ENCODE measurements around the gene RNF187.

- PRO-cap: no peak
Measured at GRCh38 chr1:227730720-227731934, 4.0 kb downstream of the JMJD4 start.

DNA sequence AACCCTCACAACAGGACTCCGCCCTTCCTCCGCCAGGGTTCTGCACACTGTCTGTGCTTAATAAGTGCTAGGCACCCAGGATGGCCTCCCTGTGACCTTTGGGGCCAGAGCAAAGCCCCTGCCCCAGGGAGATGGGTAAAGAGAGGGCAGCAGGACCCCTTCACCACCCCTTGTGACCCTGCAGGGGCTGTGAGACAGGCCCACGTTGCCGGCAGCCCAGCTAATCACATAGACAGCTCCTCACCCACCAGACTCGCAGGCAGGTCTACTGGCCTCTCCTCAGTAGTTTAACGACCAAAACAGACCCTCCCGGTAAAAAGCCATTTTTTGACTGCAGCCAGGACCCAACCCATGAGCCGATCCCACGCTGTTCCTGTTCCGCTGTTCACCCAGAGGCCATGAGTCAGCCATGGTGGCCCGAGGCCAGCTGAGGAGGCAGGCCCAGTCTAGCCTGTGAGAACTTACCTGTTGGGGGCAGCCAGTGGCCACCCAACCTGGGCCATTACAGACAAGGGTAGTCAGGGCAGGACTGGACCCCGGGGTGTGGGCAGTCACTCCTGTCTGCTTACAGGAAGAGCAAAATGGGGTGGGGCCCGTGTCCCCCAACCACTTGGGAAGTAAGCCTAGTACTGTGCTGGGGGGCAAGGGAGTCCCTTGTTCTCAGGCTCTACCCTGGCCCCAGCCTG lies 62.1 kb downstream of the WNT9A start:
- PRO-cap: no peak

GRCh38 chr1:227892494-227893095 lies 55.1 kb downstream of the WNT9A start:
- PRO-cap: no peak

GRCh38 chr1:227945404-227946120 lies 2.2 kb downstream of the WNT9A start:
- PRO-cap: no peak

- PRO-cap: no peak
Measured at GRCh38 chr1:228090385-228091180, 8.1 kb downstream of the ARF1 start.

DNA sequence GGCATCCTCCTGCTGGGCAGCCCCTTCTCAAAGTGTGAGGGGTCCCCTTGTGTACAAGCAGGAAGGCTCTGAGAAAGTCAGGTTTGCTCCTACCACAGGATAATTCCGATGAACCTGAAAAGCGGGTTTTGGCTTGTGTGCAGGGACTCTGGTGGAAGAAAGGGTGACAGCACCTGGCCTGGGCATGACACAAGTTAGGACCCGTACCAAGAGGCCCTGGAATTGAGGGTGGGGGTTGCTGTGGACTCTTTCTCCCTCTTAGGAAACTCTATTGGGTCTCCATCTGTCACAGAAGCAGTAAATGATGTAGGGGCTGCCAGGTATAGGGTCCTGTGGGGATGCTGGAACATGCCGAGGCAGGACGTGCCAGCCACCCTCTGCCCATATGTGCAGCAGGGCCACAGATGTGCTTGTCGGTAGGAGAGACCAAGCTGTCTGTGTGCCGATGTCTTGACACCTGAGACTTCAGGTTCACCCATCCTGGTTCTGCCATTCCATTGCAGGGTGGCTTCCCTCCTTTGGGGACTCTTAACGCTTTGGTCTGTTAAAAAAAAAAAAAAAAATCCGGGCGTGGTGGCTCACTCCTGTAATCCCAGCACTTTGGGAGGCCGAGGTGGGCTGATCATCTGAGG lies 9.9 kb downstream of the C1orf35 start:
- PRO-cap: no peak

DNA sequence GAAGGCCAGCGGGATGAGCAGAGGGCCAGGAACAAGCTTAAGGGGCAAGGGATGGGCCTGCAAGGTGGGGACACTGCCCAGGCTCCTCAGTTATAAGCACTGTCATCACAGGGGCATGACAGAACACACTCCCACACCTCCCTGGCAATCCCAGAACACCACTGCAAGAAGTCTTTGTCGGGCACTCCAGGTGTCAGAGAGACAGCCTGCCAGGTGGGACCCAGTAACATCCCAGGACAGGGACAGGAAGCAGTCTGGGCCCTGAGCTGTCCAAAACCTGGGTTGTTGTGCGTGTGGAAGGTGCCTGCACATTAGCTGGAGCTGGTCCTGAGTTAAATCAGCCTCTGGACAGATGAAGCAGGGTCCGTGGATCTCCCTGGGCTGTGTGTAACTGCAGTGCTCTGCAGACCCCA lies 2.7 kb upstream of the C1orf35 start:
- PRO-cap: no peak

GRCh38 chr1:228130900-228131495 lies 9.1 kb upstream of the GUK1 start:
- PRO-cap: no peak

DNA sequence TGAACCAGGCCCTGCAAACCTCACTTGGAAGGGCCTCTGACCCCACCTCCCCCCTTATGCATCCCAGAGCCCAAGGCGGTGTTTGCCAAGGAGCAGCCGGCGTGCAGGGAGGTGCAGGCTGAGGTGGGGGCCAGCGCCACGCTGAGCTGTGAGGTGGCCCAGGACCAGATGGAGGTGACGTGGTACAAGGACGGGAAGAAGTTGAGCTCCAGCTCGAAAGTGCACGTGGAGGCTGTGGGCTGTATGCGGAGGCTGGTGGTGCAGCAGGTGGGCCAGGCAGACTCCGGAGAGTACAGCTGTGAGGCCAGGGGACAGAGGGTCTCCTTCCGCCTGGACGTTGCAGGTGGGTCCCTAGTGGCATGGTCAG lies 11.4 kb downstream of the OBSCN start:
- PRO-cap: no peak

- PRO-cap: no peak
Measured at GRCh38 chr1:228303592-228304083, 95.8 kb downstream of the OBSCN start.

DNA sequence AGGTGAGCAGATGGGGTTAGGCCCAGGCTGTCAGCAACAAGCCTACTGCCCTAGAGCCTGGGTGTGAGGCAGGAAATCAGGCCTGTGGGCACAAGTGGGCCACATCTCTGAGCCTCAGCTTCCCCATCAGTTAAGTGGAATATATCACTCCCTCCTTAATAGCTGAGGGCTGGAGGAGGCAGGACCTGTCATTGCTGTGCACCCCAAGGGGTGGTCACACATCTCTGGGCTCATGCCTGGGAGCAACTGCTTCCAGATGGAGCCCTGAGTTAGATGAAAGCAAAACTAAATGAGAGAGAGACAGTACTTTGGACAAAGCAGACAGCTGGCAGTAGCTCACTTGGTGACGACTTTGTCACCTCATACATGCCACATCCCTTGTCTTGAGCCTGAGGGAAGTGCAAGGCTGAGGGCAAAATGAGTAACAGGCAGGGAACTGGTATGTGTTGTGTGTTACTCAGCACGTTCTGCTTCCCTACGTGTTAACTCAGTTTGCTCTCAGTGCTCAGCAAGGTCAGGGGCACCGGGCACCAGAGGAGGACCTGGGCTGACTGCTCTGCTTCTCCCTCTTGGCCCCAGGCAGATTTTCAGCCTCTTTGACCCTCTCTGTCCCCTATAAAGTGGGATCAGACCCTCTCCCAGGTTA lies 48.3 kb downstream of the TRIM11 start:
- PRO-cap: no peak

DNA sequence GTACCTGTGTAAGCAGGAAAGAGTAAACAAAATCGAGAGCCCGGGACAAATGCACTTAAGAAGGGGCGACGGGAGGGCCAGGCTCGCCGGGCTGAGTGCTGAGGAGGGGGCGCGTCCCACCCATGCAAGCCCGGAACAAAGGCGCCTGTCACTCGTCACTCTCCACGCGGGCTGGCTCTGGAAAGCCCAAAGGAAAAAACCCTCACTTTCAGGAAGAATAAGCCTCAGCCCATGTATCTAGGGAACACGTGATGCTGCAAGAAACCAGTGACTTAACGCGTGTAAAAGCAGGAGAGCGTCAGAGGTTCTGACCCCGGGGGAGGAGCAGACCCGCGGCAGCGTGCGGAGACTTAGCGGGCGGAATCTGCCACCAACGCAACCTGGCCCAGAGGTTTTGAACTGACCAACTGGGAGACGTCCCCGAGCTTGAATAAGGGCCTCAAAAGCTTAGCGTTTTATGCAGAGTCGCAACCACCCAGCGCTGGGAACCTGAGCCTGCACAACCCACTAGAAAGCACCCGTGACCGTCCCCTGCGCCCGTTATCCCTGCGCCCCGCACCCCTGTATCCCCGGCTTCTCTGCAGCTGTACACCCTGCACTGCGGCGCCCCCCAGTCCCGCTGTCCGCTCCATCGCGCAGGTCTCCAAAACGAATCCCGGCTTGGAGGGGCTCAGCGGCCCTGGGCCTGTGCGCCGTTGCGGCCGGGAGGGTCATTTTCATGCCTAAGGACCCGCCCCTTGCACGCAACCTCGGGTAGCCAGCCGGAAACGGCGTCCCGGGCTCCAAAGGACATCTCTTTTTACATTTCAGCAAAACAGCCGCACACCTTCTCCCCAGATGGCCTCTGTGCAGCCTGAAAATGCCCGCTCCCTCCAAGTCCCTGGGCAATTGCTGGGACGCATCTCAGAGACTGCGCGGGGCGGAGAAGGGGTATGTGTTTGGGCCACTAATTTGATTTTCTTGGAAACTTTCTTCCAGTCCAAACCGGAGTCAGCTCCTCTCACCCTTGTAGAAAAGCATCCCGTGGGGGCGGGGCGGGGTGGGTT lies 11.7 kb downstream of the H2AC25 start:
- PRO-cap: unidirectional peak, plus-strand start at position 301 of the sequence

DNA sequence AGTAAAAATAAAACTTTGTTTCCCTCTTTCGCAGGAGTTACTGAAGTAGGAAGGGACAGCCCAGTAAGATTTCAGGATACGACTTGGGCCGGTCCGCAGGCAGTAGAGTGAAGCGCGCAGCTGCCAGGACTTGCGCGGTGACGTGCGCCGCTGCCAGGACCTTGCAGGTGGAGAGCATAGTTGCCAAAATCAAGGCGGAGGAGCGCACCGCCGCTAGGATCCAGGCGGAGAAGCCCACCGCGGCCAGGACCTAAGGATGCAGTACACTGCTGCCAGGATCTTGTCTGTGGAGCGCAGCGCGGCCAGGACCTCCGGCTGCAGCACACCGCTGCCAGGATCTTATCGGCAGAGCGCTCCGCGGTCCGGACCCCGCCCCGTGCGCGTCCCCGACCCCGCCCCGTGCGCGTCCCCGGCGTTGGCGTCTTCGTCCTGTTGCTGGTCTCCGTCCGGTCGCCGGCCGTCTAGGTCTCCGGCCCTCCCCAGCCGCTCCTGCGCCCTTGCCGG lies at the start of gene RNF187:
TSS of gene RNF187 (plus strand) at position 415 of the 504 bp plus-strand sequence.
- PRO-cap: unidirectional peak, plus-strand start at position 427 of the sequence

- PRO-cap: no peak
Measured at GRCh38 chr1:228493770-228494525, 6.8 kb downstream of the RNF187 start.

DNA sequence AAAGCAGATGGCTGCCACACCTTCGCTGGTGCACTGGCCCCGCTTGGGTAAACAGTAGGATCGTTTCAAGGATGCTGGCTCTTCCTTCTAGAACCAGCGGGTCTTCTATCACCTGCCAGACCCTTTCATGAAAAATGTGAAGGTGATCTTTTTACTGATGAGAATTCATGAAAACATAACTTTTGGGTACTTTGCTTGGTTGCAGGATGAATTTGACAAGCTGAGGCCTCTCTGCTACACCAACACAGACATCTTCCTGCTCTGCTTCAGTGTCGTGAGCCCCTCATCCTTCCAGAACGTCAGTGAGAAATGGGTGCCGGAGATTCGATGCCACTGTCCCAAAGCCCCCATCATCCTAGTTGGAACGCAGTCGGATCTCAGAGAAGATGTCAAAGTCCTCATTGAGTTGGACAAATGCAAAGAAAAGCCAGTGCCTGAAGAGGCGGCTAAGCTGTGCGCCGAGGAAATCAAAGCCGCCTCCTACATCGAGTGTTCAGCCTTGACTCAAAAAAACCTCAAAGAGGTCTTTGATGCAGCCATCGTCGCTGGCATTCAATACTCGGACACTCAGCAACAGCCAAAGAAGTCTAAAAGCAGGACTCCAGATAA lies 7.9 kb downstream of the RHOU start:
- PRO-cap: no peak

DNA sequence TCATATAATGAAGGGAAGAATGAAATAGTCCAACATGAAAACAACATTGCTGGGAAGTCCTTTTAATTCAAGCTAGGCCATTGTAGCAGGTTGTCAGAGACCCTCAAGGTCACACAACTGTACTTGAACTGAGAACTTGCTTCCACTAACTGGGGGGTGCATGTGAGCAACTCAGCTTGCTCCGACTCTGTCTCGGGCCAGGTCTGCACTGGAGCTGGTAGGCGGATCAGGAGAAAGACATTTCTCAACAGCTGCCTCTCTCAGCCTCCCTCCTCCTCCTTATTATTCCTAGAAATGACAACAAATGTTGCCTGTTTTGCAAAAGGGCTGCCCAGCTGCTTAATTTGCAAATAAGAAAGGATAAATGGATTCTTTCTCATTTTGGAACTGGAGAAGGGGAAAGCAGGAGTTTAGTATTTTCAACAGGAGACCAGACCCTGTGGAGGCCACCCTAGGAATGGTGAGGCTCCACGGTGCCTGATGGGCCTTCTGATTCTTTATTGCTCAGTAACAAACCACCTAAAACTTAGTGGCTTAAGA lies 140.5 kb downstream of the RHOU start:
- PRO-cap: no peak

DNA sequence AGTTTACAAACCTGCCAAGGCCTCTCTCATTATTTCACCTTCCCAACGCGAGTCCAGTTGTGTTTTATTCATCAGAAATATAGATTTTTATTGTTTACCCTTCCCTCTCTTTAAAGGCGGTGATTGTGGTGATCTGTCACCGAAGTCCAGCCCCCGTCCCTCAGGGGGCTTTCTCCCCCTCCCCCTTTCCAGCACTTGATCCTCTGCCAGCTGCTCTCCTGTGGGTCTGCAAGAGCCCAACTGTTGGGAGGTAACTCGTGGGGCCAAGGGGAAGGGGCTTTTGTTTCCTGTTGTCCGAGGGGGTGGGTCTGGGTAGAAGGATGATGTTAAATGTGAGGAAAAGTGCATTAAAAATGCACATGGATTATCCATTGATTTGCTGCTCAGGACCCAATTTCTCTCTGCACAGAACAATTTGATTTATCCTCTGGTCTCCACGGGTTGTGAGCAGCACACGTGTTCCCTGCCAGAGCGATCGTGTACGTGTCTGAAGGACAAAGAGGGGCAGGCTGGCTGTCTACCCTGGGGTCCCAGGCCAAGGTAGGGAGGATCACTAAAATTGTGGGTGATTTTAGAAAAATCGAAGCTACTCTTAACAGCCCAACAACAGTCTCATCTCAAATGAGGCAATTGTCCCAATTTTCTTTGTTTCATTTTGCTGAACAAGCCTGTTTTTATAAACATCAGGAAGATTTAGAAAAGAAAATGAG lies 176.1 kb downstream of the RHOU start:
- PRO-cap: no peak

- PRO-cap: no peak
Measured at GRCh38 chr1:228933753-228934280, 198.5 kb downstream of the RHOU start.

GRCh38 chr1:228937985-228939116 lies 203.1 kb downstream of the RHOU start:
- PRO-cap: unidirectional peak, minus-strand start at chr1:228938758

GRCh38 chr1:229027567-229028125 lies 243.3 kb upstream of the RAB4A start:
- PRO-cap: no peak